Lower leg skin (tissue), 2 donors: ENCODE measurements around the genes STIMATE and SFMBT1.

DNA sequence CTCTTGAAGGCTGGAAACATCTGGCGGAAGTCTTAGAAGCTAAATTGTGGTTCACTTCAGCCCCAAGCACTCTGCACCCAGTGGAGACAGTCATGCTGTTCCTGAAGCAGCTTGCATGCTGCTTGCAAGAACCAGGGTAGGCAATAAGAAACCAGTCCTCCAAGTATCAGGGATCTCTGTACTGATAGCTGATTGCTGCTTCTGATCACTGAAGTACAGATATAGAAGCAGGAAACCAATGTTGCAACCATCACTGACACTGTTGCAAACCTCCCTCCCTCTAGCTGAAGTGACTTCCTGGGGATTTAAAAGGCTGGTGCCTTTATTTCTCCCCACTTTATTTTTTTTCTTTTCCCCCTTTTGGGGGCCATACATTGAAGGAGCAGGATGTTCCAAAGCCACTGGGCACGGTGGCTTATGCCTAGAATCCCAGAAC, 15.2 kb downstream of the SPCS1 start:
- PRO-cap = no peak
- RAMPAGE, long total RNA, 2 experiments = no peak in any of the 2 experiments

DNA sequence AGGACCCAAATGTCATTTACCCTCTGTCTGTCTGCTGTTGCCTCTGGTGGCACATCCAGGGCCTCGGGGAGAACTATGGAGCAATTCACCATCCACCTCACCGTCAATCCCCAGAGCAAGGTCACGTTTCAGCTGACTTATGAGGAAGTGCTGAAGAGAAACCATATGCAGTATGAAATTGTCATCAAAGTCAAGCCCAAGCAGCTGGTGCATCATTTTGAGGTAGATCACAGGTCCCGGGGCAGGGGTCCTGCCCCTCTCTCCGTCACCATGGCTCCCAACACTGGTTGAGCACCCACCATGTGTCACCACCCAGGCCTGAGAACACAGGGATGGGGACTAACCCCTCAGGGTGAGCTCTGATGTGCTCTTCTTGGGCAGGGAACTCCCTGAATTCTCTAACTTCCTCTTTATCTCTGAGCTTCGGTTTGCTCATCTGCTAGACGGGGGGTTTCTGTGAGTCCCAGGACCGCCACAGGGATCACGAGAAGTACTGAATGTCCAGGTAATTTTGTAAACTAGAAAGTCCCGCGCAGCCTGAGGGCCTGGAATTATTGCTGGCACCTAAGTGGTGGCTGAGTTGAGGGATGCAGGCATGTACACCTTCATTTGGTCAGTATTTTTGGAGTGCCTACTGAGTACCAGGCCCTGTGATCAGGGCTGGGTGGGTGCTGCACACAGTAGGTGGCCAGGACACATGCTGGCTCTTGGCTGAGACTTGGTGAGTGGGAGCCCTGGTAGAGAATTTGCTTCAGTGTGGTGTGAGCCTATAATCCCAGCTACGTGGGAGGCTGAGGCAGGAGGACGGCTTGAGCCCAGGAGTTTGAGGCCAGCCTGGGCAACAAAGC, 2.2 kb downstream of the ITIH1 start:
- PRO-cap = no peak
- RAMPAGE, long total RNA, 2 experiments = no peak in any of the 2 experiments

DNA sequence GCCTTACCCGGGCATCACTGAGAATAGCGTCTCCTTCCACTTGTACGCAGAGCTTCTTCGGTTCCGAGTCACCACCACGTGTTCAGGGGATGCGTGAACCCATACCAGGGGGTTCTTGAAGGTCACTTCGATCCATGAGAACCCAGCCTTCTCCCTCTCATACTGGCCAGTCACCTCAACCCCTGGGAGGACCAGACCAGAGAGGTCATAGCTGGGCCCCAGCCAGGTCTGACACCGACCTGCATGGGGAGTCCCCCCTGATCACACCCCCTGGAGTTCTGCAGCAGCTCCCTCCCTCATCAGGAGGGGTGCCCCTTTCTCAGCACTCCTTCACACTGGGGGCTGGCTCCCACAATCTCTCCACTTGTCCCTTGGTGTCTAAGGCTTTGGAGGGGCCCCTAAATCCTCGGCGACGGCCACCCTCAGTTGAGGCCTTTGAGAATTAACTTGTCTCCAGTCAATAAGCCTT, 13.6 kb downstream of the ITIH4 start:
- PRO-cap = no peak
- RAMPAGE, long total RNA, 2 experiments = no peak in any of the 2 experiments

- PRO-cap = no peak
- RAMPAGE, long total RNA, 2 experiments = no peak in any of the 2 experiments
Measured at GRCh38 chr3:52823339-52824176, 6.9 kb downstream of the ITIH4 start.

DNA sequence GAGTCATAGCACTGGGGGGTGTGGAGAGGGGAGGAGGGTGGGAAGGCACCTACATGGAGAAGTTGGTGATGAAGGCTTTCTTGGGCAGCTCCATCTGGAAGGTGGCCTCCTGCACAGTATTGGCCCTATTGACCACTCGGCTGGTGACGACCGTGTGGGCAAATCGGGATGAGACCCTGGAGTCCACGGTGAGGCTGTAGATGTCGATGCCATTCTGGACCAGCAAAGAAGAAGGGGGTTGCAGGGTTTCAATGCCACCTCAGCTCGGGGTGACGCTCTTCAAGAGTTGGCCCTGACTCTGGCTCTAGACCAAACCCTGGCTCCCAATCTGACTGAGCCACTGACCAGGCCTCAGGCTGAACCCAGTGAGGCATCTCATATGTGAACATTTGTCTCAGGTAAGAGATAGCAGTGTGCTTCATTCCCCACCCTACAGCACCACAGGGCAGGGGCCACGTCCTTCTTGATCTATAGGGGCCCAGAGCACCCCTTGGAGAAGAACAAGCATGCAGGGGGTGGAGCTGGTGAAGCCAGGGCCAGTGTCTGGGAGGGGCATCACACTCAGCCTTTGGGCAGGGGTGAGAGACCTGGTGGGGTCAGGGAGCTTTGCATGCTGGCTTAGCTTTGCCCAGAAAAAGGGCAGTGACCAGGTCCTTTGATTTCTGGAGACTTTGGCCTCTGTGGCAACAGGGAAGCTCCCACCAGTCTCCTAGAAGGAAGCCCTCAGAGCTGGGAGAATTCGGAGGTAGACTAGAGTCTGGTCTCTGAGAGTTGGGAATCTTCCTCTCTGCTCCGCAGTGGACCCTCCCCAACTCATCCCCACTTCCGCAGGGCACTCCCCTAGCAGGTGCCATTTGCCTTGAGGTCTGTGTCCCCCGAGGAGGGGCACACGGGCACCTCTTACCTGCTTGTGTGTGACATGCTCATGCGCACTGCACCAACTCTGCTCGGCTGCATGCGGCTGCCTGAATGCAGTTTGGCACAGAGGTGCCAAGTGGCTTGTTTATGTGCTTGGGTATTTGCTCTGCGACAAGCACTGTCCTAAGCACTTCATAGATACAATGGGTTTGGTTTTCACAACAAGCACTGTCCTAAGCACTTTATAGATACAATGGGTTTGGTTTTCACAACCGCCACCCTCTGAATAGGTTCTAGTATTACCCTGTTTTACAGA, 1.0 kb downstream of the ITIH4 start:
- PRO-cap = no peak
- RAMPAGE, long total RNA, 2 experiments = no peak in any of the 2 experiments

DNA sequence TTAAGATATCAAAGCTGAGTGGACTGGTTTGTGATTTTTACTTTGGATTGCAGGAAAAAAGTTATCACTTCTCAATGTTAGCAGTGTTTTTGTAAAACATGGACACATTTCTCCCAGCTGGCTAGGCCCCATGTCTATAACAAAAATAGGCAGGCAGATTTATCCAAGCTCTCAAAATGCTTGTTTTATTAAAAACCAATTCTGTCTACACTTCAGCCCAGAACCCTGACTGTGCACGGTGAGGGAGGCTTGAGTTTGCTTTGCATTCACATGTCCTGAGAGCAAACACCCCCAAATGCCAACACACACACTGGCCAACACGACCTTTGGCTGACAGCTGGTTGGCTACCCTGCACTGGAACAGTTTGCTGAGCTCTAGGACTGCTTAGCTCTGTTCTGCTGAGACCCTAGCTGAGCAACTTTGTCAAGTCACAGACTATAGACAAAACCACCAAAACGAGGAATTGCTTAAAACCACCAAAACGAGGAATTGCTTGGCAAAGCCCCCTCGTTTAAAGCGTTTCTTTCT, 3.7 kb downstream of the STIMATE start:
- PRO-cap = no peak
- RAMPAGE, long total RNA, 2 experiments = no peak in any of the 2 experiments

GRCh38 chr3:52896970-52898038, at the start of gene STIMATE:
TSS of gene STIMATE (minus strand) at chr3:52897548.
- PRO-cap = bidirectional peak, plus-strand start at chr3:52897529, minus-strand start at chr3:52897578
- RAMPAGE, long total RNA, 2 experiments = no peak in any of the 2 experiments

- PRO-cap = no peak
- RAMPAGE, long total RNA, 2 experiments = no peak in any of the 2 experiments
Measured at GRCh38 chr3:52983124-52984000, 62.5 kb downstream of the SFMBT1 start.

- PRO-cap = bidirectional peak, plus-strand start at chr3:53046110, minus-strand start at chr3:53046063
- RAMPAGE, long total RNA, 2 experiments = start-site peak on the minus strand in 2 of 2 experiments, at chr3:53045968-53046043 at its widest, 65 to 100 reads per replicate
Measured at GRCh38 chr3:53045893-53046193, at the start of gene SFMBT1. TSS of gene SFMBT1 (minus strand) at chr3:53046073.

GRCh38 chr3:53110099-53110659, 20.1 kb downstream of the RFT1 start:
- PRO-cap = no peak
- RAMPAGE, long total RNA, 2 experiments = no peak in any of the 2 experiments

DNA sequence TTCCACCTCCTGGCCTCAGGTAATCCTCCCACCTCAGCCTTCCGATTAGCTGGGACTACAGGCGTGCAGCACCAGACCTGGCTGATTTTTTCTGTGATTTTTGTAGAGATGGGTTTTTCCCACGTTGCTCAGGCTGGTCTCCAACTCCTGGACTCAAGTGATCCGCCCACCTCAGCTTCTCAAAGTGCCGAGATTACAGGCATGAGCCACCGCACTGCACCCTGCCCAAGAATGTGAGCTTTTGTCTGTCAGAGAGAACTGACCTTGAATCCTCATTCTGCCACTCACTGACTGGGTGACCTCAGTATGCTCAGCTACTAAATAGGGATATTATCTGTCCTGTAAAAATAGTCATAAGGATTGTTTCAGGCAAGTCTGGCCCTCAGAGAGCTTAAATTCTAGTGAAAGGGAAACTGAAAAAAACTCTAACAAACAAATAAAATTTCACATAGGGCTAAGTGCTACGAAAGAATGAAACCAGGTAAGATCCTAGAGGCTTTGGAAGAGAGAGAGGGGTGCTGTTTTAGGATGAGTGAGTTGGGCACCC, 2.1 kb upstream of the RFT1 start:
- PRO-cap = no peak
- RAMPAGE, long total RNA, 2 experiments = no peak in any of the 2 experiments

DNA sequence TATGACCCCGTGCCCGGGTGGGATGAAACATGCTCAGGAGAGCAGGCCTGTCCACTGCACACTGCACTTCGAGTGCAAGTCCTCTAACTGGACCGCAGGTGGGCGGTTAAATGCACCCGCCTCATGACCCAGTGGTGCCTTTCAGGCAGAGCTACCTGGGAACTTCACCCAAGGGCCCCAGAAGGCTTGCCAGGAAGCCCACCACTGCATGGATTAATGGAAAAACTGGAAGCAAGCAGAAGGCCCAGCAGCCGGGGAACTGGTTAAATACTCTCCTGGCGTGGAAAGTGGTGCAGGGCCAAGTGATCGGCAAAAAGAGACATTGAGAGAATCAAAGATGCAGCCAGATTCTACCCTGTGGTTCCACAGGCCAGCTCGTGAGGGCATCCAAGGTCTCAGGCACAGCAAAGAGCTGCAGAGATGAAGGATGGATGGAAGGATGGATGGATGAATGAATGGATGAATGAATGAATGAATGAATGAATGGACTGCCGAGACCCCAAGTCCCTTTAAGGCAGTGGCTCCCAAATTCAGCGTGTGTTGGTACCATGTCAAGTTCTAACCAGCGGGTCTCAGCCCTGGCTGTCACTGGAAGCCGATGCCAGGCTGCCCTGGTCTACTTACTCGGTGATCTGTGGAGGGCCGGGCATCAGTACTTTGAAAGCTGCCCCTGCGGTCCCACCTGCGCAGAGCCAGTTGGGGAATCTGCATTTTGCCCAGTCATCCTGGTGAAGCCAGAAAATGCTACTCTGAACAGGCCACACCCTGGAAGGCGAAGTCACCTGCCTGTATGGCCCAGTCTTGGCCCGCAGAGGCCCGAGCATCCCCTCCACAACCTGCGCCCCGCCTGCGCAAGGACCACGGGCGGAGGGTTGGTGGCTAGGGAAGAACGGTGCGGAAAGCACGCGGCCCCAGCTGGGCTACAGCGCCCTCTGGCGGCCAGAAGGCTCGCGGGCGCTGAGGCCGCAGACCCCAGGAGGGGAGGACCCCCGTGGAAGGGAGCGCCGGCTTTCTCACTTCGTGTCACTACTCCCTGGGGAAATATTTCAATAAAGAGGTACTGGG, 34.5 kb downstream of the PRKCD start:
- PRO-cap = no peak
- RAMPAGE, long total RNA, 2 experiments = no peak in any of the 2 experiments

DNA sequence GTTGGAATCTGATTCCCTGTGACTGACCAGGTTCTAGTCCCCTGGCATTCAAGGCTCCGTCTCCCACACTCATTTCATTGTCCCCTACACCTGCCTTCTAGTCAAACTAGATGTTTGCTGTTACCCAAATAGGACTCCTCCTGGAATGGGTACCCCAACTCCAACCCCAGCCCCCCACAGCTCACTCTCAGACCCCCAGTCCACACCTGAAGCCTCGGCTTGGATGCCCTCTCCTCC, 38.0 kb downstream of the TKT start:
- PRO-cap = no peak
- RAMPAGE, long total RNA, 2 experiments = no peak in any of the 2 experiments

DNA sequence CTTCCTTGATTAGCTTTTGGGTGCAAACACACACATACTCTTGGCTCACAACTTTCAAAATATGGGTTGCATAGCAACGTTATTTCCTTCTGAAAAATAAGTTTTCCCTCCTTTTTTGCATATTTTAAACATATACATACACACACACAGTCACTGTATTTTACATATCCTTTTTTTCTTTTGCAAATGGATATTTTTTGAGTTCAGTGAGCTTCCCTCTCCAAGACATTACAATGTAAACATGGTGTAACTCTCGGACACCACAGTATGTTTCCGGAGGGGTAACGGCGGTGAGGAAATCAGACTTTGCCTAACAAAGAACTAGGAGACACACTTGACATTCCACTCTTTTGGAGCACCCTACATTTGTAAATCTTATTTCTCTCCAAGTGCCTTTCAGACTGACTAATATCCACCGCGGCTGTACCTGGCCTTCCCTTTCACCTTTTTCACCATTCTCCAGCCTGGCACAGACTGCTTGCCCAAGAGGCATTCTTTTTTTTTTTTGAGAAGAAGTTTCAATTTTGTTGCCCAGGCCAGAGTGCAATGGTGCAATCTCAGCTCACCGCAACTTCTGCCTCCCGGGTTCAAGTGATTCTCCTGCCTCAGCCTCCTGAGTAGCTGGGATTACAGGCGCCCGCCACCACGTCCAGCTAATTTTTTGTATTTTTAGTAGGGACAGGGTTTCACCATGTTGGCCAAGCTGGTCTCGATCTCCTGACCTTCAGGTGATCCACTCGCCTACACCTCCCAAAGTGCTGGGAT, 3.3 kb downstream of the TKT start:
- PRO-cap = no peak
- RAMPAGE, long total RNA, 2 experiments = no peak in any of the 2 experiments

- PRO-cap = no peak
- RAMPAGE, long total RNA, 2 experiments = no peak in any of the 2 experiments
Measured at GRCh38 chr3:53292174-53292796, 36.5 kb upstream of the TKT start.

- PRO-cap = no peak
- RAMPAGE, long total RNA, 2 experiments = no peak in any of the 2 experiments
Measured at GRCh38 chr3:53506338-53507281, 12.2 kb downstream of the CACNA1D start.

- PRO-cap = no peak
- RAMPAGE, long total RNA, 2 experiments = no peak in any of the 2 experiments
Measured at GRCh38 chr3:53844170-53845345, 1.7 kb downstream of the CHDH start.

- PRO-cap = no peak
- RAMPAGE, long total RNA, 2 experiments = no peak in any of the 2 experiments
Measured at GRCh38 chr3:53893108-53893511, 1.5 kb upstream of the SELENOK start.

DNA sequence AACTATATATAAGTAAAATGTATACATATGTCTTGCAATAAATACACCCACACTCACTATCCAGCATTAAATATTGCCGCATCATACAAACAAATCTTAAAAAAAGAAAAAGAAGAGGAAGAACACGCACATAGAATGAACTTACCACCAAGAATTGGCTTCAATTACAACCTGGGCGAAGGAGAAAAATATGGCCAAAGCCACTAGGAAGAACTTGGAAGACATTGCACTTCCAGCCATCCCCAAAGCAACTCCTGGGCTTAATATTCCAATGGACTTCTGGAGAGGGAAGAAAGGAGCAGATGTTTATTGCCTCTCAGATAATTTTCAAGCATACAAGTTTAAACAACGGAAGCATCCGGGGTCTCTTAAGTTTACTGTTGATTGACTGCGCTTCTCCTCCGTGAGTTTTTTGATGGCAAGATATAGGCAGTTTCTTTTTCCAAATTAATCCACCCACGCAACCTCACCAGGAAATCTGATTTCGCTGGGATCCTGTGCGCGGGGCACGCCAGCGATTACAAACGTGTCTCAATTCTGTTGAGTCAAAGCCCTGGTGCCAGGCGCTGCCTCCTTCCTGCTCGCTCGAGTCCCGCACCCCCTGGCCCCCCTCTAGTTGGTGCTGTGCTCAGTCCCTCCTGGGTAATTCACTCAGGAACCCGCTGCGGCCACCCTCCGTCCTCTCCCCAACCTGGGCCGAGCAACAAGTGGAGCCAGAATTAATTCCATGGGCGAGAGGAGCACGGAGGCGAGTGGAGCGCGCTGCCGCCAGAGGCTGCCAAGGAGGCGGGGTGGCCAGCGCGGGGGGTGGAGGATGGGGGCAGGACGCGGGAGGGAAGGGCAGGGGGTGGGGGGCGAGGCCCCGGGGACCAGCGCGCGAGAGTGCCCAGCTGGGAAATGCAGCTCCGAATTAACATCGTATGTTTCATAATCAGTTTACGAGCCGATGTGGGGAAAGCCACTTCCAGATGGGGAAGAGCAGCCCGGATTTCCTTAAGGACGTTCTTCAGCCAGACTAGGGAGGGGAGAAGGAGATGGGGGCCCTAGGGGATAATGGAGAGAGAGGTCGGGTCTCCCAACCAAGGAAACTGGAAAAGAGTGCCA, 6.1 kb downstream of the WNT5A start:
- PRO-cap = unidirectional peak, plus-strand start at position 843 of the sequence
- RAMPAGE, long total RNA, 2 experiments = start-site peak on the minus strand in 1 of 2 experiments, centred at position 215 of the sequence, 6 reads per replicate

- PRO-cap = no peak
- RAMPAGE, long total RNA, 2 experiments = no peak in any of the 2 experiments
Measured at GRCh38 chr3:55484079-55484679, 2.9 kb downstream of the WNT5A start.